Sciatic nerve (tissue), 1 donor: Measurements from ENCODE around the genes SCYL3, NTMT2 and GORAB.

DNA sequence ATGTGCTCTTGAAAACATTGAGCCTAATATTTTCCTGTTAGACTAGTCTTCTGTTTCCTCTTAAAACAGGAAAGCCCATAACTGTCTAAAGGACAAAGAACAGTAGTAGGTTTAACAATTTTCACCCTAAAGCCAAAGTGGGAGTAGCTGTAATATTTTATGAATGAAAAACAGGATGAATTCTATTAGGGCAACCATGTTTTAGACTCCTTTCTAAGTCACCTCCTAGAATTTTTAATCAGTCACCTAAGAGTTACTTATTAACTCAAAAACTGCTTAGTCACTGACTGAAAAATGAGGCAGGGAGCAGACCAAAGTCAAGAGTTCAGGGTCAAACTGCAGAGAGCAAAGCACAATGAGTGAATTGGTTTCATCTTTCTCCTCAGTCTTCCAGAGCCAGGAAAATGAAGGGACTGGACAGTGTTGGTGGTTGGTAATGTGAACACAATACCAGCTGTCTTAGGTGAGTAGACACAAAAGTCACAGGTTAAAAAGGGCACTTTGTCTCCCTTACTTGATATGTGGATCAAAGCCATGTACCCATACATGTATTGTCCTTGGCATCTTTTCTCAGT is 41.9 kb downstream of the ATP1B1 start:
- PRO-cap, result no peak

- PRO-cap, result unidirectional peak, plus-strand start at chr1:169893261; unidirectional peak, plus-strand start at chr1:169893304; bidirectional peak, plus-strand start at chr1:169893417, minus-strand start at chr1:169893435; bidirectional peak, plus-strand start at chr1:169893743, minus-strand start at chr1:169893648; unidirectional peak, minus-strand start at chr1:169893993
Observed at GRCh38 chr1:169893163-169894100, at the start of gene SCYL3. SCYL3 (minus strand) TSS chr1:169893896.

- PRO-cap, result no peak
Observed at GRCh38 chr1:170145491-170146059, at the start of gene NTMT2. NTMT2 (plus strand) TSS chr1:170145959.

GRCh38 chr1:170531905-170533155 is at the start of gene GORAB:
GORAB (plus strand) TSS chr1:170532166.
- PRO-cap, result bidirectional peak, plus-strand start at chr1:170532195, minus-strand start at chr1:170532035

DNA sequence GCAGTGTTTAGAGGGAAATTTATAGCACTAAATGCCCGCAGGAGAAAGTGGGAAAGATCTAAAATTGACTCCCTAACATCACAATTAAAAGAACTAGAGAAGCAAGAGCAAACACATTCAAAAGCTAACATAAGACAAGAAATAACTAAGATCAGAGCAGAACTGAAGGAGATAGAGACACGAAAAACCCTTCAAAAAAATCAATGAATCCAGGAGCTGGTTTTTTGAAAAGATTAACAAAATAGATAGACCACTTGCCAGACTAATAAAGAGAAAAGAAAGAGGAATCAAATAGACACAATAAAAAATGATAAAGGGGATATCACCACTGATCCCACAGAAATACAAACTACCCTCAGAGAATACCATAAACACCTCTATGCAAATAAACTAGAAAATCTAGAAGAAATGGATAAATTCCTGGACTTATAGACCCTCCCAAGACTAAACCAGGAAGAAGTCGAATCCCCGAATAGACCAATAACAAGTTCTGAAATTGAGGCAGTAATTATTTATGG is 40.3 kb downstream of the GORAB start:
- PRO-cap, result no peak

DNA sequence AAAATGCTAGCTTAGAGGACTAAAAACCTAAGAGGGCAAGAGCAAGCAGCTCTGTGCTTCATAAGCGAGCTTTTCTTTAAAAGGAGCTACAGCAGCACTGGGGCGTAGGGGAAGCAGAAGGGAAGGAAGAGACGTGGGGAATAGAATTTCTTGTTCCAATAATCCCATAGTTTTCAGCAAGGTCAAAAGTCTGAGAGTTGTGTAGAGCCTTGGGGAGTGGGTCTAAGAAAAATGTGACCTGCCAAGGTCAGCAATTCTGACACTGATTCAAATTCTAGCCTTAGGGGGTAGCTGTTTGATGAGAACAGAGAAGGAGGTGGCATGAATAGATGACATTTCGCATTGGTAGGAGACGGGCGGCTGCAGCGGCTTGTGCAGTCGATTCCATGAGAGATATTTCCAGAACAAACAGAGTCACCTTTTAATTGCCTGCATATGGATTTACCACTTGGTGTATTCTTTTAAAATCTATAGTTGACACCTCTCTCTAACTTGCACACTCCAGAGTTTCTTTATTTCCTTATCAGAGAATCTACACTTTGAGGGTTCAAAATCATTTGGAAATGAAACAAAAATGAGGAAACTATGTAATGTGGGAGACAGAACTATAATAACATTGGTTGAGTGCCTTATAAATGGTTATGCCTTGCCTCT is 22.5 kb downstream of the PRRX1 start:
- PRO-cap, result no peak

GRCh38 chr1:170700788-170701076 is 36.8 kb downstream of the PRRX1 start:
- PRO-cap, result no peak

- PRO-cap, result no peak
Observed at GRCh38 chr1:170886350-170886888, 48.9 kb upstream of the MROH9 start.

DNA sequence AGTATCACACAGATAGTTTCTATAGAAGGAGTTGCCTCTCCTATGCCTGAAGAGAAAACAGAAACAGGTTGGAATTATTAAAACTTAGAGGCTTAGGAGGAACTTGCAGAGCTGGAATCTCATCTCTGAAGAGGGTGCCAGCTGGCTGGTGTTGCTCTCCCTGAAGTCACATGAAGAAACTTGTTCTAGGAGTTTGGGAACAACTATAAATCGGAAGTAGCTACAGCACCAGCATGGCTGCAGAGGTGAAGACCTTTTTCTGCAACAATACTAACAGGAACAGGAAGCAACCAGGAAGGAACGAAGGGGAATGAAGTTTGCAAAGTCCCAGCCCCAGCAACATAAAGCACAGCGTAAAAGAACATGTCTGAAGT is 35.8 kb downstream of the FMO3 start:
- PRO-cap, result no peak

GRCh38 chr1:171360102-171360561 is 46.1 kb downstream of the FMO4 start:
- PRO-cap, result no peak

- PRO-cap, result no peak
Observed at GRCh38 chr1:171484848-171485235, 488 bp upstream of the PRRC2C start.

GRCh38 chr1:171595109-171595475 is 27.0 kb upstream of the MYOCOS start:
- PRO-cap, result no peak

- PRO-cap, result bidirectional peak, plus-strand start at chr1:171655575, minus-strand start at chr1:171655543
Observed at GRCh38 chr1:171655325-171655984, 3.0 kb upstream of the MYOC start.

GRCh38 chr1:171762199-171762682 is 19.2 kb upstream of the METTL13 start:
- PRO-cap, result no peak

DNA sequence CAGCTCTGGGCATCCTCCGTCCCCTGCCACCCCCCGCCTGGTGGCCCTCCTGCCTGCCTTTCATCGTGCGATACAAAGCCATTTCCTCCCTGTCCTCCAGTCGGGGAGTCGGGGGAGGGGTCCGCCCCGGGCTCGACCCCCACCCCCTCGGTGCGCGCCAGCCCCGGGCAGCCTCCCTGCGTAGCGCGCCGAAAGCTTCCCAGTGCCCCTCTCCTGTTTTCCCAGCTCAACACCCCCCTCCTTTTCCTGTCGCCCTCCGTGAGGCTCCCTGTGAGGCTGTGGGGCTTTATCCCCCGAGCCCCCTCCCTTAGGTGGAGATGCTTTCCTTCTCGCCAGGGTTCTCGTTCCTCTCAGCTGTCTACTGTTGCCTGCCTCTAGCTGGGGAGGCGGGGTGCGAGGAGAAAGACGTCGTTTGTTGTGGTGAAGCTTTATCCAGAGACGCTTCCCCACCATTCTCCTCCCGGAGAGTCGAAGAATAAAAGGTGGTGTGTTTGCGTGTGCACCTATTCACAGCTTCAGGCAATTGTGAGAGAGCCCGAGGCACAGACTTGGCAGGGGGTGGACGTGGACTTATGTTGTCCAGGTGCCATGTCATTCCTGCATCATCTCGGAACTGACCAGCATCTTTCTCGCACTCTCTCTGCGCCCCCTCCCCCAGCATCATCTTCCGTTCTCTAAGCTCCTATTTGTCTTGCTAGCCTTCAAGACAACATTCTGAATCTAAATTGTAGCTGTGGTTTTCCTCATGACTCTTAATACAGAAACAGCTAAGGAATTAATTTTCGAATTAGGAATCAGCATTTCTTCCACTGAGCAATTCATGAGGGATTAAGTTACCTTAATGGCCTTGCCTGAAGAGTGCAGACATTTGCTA is 934 bp downstream of the DNM3 start:
- PRO-cap, result no peak

DNA sequence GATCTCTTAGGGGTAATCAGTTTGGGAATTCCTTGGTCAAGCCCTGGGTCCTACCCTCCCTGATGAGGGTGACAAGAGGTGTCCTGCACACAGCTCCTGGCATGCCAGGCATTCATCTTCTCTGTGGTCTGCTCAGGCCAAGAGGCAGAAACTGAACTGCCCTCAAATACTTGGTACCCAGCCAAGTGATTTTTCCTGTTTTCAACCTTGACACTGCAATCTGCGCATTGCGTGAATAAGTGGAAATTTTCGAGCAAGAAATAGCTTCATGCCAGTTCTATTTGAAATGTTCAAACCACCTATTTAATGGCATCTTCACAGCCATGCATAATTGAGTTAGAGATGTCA is 26.9 kb downstream of the DNM3 start:
- PRO-cap, result no peak

- PRO-cap, result no peak
Observed at GRCh38 chr1:172359714-172360099, 60.8 kb upstream of the C1orf105 start.

- PRO-cap, result no peak
Observed at GRCh38 chr1:172515843-172516312, 17.1 kb upstream of the SUCO start.

GRCh38 chr1:172537806-172538270 is 4.9 kb downstream of the SUCO start:
- PRO-cap, result no peak

DNA sequence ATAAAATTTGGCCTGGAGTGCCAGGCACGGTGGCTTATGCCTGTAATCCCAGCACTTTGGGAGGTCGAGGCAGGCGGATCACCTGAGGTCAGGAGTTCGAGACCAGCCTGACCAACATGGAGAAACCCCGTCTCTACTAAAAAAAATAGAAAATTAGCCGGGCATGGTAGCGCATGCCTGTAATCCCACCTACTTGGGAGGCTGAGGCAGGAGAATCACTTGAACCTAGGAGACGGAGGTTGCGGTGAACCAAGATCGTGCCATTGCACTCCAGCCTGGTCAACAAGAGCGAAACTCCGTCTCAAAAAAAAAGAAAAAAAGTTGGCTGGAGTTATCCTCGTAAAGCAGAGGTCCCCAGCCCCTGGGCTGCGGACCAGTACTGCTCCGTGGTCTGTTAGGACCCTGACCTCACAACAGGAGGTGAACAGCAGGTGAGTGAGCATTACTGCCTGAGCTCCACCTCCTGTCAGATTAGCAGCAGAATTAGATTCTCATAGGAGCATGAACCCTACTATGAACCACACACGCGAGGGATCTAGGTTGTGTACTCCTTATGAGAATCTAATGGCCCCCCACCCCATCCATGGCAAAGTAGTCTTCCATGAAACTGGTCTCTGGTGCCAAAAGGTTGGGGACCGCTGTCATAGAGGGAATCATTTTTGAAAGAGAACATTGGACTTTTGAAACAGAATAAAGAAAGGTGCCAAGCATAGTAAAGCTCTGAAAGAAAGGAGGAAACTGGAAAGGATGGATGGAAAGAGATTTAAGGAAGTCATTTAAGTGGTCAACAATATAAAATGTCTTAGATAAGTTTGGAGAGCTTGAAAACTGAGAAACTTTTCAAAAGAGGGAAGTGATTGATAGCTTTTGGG is 9.4 kb downstream of the SUCO start:
- PRO-cap, result no peak